GM12892 (cell line): ENCODE measurements around a stretch of chr11.

- RRBS, result no CpG with 5 or more reads among the region's 8 CpGs
Measured at GRCh38 chr11:60954260-60954823, 2.4 kb upstream of the SLC15A3 start.

GRCh38 chr11:60978625-60979368 lies 7.3 kb downstream of the CD6 start:
- RRBS, result no CpG with 5 or more reads among the region's 10 CpGs

DNA sequence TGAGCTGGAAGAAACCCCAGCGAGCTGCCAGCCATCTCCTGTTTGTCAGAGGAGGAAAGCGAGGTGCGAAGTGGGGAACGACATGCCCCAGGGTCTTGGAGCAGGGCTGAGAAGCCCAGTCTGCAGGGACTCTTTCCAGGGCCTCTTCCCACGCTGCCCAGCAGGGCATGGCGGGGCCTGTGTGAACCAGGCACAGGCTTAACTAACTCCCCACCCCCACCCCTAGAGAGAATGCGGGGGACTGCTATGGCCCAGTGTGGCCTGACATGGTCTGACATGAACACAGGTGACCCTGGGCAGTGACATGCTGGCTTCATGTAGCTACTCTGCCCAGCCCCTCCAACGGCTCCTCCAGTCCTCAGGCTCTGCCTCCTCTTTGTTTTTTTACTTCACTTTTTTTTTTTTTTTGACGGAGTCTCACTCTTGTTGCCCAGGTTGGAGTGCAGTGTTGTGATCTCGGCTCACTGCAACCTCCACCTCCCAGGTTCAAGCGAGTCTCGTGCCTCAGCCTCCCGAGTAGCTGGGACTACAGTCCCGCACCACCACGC lies 11.3 kb downstream of the CD6 start:
- RRBS, result no CpG with 5 or more reads among the region's 15 CpGs

- RRBS, result no CpG with 5 or more reads among the region's 14 CpGs
Measured at GRCh38 chr11:61060944-61061672, 41.2 kb upstream of the CD5 start.

DNA sequence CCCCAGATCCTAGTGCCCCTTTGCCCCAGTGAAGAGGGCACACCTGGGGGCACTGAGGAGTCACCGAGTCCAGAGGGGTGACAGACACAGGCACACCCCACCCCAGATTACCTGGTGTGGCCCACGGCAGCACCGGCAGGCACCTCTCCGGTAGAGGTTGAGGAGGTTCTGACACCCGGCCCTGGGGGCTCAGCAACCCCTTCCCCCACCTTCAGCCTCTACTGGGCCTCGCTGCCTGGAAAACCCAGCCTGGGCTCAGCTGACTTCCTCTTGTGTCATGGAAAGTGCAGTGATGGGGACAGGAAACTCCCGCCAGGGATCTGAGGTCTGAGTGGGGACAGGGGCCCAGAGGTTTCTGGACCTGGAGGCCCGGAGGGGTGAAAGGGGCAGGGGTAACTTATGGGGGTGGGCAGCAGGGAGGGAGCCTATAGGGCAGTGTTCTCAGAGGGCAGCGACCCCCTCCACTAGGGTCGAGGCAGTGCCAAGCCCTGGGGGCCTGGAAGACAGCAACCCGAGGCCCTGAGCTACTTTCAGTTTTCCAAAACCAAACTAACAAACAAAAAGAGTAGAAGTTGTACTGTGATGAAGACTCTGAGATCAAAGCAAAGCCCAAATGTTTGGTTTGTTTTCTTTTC lies 10.0 kb upstream of the CD5 start:
- RRBS, result no CpG with 5 or more reads among the region's 11 CpGs

GRCh38 chr11:61119140-61119421 lies 16.8 kb downstream of the CD5 start:
- RRBS, result no CpG with 5 or more reads among the region's 6 CpGs

DNA sequence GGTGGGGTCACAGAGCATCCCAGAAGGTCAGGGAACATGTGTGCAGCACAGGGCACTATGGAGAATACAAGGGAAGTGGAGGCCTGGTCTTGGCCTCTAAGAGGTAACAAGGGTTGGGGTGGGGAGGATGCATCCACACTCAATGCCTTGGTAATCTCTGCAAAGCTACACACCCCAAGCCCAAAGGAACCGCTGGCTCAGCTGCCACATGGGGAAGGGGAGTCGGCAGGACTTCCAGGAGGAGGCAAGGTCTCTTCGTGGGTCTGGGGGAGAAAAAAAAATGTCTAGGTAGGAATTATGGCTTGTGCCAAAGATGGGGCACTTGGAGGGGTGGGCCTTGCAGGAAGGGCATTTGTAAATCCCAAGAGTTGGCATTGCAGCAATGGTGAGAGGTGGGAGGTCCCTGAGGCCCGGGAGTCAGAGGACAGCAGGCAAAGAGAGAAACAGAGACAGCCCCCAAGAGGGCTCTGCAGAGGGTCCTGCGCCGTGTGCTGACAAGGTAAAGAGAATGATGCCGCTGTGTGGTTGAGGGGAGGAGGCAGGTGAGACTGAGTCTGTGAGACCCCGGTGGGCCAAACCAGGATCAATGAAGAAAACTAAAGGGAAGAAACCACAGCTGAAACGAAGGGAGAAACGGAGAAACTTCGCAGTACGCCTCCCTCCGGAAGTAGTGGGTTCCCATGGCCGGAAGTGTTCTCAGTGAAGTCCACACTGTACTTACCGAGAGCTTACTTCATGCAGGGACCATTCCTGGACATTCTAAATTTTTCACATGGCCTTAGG lies 17.5 kb downstream of the CD5 start:
- RRBS, result no CpG with 5 or more reads among the region's 15 CpGs

DNA sequence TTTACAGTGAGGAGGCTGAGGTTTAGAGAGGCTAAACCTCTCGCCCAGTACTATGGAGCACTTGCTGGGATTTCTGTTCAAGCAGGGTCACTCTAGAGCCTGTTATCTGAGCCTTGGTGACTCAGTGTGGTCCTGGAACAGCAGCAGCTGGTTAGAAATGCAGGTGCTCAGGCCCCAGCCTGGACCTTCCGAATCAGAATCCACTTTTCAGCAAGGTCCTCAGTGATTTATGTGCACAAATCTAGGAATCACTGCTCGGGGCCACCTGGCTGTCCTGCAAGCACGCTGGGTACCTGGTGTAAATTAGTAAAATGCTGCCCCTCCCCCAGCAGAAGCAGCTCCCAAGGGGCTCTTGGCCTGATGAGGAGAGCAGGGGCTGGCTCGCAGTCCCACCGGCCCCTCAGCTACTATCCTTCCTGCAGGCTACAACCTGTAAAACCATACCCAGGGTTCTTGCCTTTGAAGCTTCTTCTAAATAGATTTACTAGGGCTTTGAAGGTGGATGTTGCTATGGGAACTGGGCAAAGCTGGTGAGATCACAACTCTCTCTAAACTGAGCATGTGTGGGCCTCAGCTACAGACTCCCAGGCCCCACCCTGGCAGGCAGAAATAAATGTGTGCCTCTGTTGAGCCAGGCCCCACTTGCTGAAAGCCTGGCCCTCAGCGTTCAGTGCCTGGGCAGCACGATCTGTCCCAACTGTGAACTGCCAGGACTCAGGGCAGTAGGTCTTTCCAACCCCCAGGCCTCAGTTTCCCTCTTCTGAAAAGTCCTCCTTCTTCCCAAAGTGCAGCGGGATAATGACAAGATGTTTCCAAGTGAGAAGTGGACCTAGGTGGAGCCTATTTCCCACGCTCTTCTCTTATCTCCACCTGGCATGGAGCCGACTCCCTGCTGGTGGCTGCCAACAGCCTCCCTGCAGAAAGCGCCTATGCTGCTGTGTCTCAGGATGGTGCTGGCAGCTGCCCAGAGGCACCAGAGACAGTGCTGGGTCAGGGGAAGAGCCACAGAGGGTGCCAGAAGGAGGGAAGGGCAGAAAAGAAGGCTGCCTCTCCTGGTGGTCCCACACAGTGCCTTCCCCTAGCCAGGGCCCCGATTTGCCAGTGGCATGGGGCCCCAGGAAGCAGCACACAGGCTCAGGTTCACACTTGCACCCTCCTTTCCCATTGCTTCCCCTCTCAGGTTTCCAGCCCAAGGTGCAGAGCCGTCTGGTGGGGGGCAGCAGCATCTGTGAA lies 18.6 kb downstream of the CD5 start:
- RRBS, result no CpG with 5 or more reads among the region's 14 CpGs

- RRBS, result no CpG with 5 or more reads among the region's 6 CpGs
Measured at GRCh38 chr11:61132720-61133159, 28.5 kb downstream of the VPS37C start.

GRCh38 chr11:61150303-61150697 lies 10.9 kb downstream of the VPS37C start:
- RRBS, result no CpG with 5 or more reads among the region's 5 CpGs

- RRBS, result no CpG with 5 or more reads among the region's 8 CpGs
Measured at GRCh38 chr11:61267418-61267920, 26.5 kb downstream of the PGA5 start.

GRCh38 chr11:61331403-61331875 lies 1.5 kb downstream of the DDB1 start:
- RRBS, result no CpG with 5 or more reads among the region's 11 CpGs

DNA sequence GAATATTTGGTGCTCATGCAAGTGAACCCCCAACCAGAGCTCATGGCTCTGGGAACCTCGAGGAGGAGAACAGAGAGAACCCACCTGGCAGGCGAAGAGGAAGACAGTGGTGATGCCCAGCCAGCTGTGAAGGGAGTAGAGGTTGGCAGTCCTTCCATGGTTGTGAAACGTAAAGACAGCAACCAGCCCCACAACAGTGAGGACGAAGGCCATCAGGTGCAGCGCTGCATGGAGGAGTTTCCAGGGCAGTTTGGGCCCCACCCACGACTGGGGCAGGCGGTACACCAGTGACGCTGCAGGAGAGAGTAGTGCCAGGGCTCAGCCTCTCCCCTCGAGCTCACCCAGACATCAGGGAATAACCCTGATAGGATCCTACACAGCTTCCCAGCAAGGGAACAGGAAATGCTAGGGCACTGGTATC lies 8.0 kb downstream of the CYB561A3 start:
- RRBS, result no CpG with 5 or more reads among the region's 9 CpGs

DNA sequence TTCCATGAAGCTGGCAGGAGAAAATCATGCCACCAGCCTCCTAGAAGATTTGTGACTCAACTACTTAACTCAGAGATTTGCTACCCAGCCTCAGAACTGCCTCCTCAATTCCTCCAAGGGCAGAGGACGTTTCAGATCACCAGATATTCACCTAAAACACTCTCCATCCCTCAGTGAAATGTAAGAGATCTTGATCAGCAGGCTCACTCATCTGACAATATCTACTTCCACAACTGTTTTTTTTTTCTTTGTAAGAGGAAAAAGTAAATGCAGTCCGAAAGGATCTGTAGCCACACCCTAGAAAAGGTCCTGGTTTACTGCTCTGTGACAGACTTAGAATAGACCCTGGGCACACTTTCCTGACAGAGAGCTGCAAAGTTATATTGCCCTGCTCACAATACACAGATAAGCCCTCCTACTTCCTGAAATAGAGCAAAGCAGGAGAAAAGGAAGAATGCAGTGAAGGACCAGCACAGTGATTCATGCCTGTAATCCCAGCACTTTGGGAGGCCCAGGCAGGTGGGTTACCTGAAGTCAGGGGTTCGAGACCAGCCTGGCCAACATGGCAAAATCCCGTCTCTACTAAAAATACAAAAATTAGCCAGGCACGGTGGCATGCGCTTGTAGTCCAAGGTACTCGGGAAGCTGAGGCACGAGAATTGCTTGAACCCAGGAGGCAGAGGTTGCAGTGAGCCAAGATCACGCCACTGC lies 2.3 kb downstream of the CYB561A3 start:
- RRBS, result no CpG with 5 or more reads among the region's 9 CpGs

GRCh38 chr11:61360184-61360506 lies 1.5 kb downstream of the CYB561A3 start:
- RRBS, result no CpG with 5 or more reads among the region's 4 CpGs

DNA sequence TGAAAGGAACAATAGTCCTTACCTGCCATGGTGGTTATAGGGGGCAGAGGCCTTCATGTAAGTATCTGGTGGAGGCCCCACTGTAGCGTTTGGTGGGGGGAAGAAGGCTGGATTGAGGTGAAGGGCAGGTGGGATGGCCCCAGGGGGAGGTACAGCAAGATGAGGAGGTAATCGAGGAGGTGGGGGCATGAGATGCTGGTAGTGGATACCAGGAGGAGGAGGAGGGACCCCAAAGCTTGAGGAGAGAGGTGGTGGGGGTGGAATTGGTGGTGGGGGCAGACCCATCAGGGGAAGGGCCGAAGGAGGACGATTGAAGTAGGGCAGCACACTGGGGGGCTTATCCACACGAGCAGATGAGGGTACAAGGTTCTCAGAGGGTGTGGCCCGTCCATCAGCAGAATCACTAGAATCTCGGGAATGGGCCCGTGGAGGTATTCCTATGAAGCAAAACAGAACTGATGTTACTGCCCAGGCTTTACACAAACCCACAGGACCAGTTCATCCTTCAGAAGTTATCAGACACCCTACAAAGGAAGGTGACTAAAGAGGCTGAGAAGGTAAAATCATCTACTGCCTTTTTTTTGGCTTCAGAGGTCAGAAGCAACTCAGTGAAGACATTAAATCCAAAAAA lies 13.6 kb downstream of the CPSF7 start:
- RRBS, result no CpG with 5 or more reads among the region's 8 CpGs

DNA sequence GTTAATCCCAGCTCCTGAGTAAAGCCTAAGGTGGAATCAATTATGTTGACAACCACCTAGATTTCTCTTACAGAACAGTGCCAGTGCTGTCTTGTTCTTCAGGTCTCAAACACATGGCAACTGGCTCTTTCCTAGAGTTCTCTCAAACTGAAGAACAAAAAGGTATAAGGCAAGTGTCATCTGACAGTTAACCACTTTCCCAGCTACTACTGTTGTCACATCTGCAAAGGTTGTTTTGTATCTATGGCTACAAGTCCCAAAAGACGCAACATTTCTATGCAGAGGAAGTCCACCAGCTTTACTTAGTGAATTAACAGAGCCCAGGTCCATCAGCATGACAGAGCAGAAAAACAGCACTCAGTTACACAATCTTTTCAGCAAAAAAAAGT lies 12.2 kb downstream of the CPSF7 start:
- RRBS, result no CpG with 5 or more reads among the region's 1 CpG

DNA sequence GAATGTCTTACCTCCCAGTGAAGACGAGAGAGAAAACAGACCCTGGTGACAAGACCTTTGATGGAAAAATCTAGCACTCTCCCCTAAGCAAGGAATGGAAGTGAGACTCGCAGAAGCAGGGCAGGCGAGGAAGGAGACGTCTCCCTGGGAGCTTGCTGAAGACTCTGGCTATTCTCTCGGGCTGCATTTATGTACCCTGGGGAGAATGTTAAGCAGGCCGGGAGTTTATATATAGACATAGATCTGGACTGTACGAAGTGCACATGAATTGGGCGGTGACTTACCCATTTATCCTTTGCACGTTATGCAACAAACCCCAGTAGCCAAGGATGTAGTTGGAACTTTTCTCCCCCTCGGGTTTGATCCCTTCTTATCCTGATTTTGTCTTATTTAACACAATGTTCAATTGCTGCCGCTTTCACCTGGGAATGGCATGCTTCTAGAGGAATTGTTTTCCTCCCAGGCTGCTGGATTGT lies 18.1 kb downstream of the SDHAF2 start:
- RRBS, result no CpG with 5 or more reads among the region's 11 CpGs

DNA sequence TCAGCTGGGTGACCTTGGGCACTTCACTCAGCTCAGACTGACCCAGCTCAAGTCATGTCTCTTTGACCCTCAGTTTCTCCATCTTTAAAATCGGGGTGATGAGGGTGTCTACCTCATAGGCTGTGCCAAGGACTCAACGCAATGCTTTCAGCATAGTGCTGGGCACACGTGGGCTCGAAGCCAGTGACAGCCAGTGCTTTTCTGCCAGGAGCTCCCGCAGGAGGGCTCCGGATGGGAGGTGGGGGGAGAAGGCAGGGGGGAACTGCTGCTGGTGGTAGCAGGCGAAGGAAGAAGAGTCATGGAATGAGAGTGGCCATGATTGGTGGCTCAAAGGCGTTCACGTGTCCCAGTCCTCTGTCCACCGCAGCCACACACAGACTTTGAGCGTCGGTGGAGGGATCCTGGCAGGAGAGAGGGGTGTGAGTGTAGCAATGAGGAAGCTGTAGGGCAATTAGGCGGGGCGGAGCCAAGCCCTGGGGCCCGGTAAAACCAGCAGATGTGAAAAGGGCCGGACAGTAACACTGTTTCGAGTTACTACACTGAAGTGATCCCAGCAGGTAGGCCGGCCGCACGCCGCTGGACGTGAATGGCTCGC lies 661 bp upstream of the LRRC10B start:
- RRBS, result no CpG with 5 or more reads among the region's 23 CpGs

GRCh38 chr11:61530735-61531711 lies 22.5 kb downstream of the LRRC10B start:
- RRBS, result no CpG with 5 or more reads among the region's 9 CpGs